ENCODE measurements around the genes TSPAN3 and CHRNA3.

- PRO-cap: no peak
Measured at GRCh38 chr15:76339681-76340202, 3.2 kb downstream of the ISL2 start.

DNA sequence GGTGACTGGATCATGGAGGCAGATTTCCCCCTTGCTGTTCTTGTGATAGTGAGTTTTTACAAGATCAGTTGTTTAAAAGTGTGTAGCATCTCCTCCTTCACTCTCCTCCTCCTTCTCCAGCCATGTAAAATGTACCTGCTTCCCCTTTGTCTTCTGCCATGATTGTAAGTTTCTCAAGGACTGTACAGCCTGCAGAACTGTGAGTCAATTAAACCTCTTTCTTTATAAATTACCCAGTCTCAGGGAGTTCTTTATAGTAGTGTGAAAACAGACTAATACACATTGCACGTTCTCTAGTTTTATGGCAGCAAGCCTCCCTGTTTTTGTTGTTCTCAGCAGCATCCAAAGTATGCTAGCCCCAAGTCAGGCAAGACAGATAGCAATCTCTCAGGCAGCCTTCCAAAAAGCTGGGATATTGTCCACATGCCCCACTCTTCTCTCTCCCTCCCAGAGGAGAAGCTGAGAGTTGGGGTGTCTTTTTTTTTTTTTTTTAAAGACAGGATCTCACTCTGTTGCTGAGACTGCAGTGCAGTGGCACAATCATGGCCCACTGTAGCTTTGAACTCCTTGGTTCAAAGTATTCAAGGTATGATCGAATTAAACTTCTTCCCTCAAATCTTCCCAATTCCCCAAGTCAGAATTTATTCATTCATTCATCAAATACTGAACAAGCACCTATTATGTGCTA, 130.5 kb downstream of the ISL2 start:
- PRO-cap: no peak

DNA sequence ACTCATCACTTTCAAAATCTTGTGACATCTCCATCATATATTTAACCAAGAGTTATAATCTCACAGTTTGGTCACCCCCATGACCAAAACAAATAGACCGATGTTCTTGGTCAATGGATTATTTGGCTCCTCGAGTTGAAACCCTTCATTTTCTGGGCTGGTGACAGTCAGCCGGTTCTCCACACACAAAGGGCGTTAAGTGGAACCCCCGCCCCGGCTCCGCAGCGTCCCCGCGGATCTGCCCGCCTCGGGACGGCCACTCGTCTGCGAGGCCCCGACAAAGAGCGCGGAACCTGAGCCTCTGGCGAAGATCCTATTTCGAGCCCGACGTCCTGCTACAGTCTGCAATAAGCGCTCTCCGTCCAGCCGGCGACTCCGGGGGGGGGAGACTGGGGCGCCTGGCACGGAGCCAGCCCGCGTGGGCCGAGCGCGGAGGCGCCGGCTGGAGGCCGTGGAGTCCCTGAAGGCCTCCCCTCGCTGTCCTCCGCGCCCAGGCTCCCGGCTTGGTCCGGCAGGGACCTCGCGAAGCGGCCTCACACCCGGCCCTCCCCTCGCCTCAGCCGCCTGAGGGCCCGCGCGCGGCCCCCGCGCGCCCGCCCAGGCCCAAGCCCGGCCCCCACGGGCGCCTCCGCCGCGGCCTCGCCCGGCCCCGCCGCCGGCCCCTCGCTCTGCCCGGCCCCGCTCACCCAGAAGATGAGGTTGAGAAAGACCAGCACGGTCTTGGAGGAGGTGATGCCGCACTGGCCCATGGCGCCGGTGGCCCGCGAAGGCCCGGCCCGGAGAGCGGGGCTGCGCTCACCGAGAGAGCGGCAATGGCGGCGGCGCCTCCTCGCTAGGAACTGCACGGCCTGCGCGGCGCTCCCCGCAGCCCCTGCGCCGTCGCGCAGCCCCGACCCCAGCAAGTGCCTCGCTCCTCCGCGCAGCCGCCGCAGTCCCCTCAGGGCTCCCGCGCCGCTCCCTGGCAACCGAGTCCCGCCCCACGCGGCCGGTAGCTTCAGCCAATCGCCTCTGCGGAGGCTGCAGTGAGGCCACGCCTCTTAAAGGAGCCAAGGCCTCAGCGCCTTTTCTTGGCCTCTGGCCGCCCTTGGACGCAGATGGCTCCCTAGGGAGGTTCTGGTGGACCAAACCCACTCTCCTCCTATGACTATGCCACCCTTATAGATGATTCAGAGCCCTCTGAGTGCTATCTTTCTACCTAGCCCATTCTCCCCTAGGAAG, at the start of gene TSPAN3:
Gene TSPAN3 (minus strand): TSS at position 904 of the 1,218 bp plus-strand sequence.
- PRO-cap: bidirectional peak, plus-strand start at position 421 of the sequence, minus-strand start at position 339 of the sequence; unidirectional peak, minus-strand start at position 558 of the sequence; unidirectional peak, minus-strand start at position 670 of the sequence; unidirectional peak, minus-strand start at position 841 of the sequence; unidirectional peak, minus-strand start at position 903 of the sequence

DNA sequence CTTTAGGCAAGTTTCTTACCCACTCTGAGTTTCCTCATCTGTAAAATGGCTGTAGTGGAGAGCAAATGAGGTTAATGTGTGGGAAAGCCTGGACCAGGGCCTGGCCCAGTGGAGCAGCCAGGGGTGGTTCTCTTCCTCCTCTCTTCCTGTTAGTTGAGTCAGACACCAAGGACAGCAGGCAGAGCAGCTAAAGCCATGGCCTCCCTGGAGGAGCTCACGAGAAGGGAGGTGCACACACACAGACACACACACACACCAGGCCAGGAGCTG, 33.2 kb upstream of the TSPAN3 start:
- PRO-cap: no peak

DNA sequence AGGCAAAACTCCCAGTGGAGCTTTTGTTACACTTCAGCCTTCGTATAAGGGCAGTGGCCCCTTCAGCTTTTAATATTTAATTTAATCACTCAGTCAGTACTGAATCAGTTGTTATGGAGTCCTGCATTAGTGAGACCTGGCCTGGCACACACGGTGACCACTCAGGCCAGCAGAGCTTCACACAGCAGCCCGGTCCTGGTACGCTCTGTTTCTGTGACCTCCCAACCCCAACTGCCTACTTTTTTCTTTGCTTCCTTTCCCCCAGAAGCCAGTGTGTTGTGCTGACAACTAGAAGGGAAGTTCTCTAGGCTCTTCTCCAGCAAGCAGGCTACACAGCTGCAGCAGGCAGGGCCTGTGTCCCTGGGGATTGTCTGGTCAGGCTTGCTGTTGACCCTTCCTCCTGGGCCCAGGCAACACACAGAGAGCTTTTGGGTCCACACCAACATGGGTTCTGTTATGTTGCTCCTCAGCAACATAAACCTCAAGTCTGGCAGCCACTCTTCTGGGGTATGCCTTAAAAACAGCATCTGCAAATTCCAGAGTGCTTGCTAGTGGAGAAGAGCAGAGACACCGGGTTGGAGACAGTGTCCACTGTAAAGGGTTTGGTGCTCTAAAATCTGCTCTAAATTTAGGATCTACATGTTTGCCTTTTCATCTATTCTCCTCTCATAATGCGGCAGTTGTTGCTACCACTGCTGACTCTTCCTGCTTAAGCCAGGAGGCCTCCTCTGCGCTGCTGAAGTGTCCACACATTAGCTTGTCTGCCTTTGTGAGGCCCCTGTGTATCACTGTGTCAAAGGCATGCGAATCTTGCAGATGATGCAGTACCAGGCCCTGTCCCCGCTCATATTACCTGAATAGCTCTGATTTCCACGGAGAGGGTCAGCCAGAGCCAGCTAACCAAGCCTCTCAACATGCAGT, 36.3 kb upstream of the TSPAN3 start:
- PRO-cap: no peak

- PRO-cap: no peak
Measured at GRCh38 chr15:77160596-77161009, 89.7 kb upstream of the TSPAN3 start.

DNA sequence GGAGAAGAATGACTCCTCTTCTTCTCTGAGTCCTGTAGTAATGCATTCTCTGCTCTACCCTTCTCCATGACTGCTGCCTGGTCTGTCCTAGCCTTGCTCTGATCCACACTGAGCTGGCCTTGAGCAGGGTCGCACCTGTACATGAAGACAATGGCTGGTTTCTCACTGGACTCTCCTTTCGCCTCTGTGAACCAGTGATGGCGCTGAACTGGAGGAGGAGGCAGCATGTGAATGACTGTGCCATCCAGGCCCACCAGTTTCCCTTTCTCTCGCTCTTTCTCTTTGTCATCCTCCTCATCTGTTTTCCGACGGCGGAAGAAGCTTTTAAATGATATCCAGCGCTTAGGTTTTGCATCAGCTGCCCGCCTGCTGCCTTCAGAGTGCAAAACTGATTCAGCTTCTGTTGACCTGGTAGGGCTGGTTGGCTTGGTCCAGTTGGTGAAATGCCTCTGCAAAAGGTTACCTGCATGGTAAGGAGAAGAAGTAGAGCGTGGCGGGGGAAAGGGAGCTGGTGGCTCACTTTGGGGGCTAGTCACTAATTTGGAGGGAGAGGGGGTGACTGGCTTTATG, 108.0 kb upstream of the TSPAN3 start:
- PRO-cap: no peak

DNA sequence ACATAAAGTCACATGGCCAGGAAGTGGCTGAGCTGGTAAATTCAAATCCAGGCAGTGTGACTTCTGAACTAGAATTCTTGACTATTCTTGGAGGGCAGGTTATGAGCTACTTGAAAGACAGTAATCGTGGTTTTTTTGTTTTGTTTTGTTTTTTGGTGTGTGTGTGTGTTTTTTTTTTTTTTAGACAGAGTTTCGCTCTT, 10.1 kb downstream of the PEAK1 start:
- PRO-cap: no peak

DNA sequence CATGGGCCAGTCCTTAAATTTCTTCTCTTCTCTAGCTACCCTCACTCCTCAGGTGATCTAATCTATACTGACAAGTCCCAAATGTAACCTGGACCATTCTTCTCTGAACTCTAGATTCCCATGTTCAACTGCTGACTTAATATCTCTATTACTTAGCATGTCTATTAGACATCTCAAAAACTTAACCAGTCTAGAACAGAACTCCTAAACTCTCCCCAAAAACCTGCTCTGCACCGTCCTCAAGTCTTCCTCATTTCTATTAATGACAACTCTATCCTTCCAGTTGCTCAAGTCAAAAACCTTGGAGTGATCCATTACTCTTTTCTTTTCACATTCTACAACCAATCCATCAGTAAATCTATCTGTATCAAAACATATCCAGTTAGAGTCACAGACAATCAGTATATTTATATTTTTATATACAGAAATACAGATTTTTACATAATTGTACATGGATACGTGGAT, 7.7 kb downstream of the PEAK1 start:
- PRO-cap: no peak

DNA sequence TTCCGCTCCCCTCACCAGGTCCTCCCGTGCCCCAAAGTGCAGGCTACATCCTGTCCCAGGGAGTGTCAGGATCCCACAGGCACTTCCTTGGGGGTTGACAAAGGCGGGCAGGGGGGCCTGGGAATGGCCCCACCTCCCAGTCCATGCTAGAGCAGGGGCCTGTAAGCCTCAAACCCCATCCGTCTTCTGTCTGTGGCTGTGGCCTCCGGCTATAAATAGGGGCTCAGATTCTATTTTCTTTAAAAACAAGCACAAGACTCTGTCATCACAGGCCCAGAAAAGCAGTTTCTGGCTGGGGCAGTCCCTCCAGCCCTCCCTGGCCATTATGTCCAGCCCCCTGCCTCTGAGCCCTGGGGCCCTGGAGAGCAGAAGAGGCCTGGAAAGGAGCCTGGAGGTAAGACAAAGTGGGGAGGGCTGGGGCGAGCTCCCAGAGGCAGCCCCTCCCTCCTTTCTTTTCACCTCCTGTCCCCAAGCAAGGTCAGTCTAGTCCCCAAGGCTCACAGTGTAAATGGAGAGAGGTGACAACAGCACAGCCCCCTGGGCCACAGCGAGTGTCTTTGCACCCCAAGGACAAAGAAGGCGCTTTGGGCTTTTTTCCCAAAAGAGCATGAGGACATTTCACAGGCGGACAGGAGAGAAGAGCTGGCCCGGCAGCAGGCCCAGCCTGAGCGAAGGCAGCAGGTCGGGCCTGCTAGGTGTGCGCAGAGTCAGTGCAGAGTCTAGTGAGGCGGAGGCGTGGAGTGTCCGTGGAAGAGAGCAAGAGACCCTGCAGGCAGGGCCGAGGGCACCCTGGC, 188.4 kb downstream of the TBC1D2B start:
- PRO-cap: no peak

DNA sequence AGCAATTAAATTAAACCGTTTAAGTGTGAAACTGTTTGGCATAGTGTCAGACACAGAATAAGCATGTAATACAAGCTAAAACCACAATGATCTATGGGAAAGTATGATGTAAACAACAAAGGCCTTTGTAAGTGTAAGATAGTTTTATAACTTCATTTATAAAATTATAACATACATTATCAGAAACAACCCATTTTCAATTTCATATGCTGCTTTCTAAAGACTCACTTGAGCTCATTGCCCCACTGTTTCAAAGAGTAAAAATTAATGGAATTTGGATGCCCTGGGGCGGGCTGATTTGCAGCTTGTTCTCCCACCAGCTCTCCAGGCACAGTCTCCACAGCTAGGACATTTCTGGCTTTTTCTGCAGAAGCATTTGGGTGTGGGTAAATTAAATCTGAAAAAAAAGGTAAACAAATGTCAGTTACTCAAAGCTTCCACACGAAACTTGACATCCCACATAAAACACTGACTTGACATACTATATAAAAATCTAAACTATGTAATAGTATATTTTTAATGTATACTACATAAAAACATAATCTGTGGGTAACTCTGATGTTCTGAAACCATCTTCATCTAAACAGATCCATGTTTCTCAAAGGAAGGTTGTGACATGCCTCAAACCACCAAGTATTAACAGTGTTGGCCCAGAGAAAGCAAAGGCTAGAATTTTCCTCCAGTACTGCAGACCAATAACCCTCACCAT, 32.7 kb downstream of the TBC1D2B start:
- PRO-cap: no peak

GRCh38 chr15:78056231-78056691, 21.2 kb downstream of the TBC1D2B start:
- PRO-cap: no peak

DNA sequence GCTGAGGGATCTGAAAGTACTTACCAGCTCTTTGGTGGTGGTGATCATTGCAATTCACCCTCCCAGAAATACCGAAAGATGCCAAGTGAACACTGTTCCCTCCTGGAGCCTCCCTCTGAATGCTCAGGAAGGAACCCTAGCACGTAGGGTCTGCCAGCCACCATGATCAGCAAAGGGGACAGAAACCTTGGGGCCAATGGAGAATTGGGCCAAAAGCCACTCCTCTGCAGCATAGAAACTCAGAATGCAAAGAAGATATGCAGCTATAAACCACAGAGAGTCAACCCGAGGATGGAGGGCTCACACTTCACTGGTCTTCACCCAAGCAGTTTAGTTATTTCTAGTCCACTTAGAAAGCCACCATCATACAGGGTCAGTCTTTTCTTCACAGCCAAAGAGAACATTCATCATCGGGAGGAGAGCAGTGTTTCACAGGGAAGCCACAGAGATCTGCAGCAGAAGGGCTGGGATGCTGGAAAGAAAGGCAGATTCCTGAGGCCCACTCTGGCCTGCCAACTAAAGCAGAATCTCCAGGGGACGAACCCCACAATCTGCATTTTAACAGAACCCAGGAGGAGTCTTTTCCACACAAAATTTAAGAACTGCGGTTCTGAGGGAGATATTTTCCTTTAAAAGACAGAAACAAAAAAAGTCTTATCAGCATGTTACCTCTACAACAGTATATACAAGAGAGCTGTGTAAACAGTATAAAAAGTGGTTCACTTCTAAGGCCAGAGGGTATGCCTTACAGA, 11.3 kb downstream of the TBC1D2B start:
- PRO-cap: no peak

DNA sequence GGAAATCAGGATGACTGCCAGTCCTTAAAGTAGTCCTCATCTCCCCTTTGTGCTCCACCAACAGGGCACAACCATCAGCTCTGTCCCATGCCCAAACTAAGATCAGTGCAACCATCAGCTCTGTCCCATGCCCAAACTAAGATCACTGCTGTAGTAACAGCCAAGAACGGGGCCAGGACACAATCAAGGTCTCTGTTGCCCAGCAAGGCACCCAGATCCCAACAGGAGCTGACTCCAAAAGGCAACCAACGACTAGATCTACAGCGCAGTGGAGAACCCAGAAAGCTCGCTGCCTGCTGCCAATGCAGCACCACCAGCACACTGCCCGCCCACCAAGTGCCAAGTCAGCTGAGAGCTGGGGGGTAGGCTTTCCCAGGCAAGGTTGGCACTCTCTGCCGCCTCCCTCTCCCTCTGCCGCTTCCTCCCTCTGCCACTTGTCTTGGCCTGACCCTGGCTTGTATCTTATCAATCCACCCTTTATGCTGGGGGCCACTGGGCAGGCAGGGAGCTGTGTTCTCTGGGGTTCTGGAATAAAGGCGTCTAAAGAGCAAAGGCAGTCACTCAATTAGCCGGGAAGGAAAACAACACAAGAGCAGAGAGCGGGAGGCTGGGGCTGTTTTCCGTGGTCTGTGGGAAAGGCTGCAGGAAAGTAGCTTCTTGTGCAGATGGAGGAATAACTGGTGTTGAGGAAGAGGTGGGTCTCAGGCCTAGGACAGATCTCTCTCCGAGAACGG, 31.1 kb downstream of the ACSBG1 start:
- PRO-cap: no peak

GRCh38 chr15:78204850-78205531, 29.4 kb downstream of the ACSBG1 start:
- PRO-cap: no peak

GRCh38 chr15:78212643-78213287, 21.6 kb downstream of the ACSBG1 start:
- PRO-cap: bidirectional peak, plus-strand start at chr15:78212870, minus-strand start at chr15:78212739

GRCh38 chr15:78268551-78269308, 4.4 kb downstream of the DNAJA4 start:
- PRO-cap: no peak

DNA sequence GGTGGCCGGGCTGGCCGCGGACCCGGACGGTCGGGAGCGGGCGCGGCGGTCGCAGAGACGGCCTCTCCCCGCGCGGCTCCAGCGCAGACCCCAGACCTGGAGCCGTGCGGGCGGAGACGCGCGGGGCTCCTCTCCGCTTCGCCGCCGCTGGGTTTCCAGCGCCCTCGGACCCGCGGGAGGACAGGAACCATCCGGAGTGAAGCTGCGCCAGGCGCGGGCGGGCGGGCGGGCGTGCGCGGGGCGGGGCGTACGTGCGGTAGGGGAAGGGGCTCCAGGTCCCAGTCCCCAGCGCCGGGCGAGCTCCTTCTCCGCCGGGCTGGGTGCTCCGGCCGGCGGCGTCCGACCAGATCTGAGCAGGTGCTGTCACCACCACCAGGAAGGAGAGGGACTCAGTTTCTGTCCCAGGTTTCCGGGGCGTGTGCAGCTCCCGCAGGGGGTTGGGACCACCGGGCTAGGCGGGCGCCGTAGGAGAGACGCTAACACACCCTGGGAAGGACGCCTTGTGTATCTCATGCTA, at the start of gene CHRNA3:
Gene CHRNA3 (minus strand): TSS at position 198 of the 517 bp plus-strand sequence.
- PRO-cap: no peak

DNA sequence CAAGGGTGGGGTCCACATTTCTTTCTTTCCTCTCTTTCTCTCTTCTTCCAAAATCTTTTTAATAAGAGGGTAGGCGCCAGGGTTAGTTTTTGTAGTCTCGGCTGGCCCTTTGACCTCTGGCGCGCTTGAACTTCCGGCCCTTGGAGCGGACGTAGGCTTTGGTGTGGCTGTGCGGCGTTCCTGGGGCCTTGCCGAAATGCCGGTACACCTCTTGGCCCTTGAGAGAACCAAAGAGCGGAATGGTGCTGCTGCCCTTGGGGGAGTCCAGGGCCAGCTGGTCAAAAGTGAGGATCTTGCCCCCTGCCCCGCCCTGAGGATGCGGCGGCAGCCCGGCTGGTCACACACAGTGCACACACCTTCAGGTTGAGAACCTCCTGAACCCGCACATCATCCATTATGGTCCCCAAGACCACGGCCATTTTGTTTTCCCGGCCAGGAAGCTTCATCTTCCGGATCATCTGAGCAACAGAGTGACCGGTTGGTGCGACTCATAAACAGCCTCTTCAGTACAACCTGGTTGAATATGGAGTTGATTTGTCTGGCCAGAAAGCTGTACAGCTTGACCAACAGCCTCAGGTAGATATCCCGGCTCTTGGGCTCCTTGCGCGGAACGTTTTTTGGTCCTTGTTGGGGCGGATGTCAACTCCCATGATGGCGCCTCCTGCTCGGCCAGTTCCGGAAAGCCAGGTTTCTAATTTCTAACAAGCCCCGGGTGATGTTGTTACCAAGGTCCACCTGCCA, 20.1 kb upstream of the CHRNB4 start:
- PRO-cap: no peak

DNA sequence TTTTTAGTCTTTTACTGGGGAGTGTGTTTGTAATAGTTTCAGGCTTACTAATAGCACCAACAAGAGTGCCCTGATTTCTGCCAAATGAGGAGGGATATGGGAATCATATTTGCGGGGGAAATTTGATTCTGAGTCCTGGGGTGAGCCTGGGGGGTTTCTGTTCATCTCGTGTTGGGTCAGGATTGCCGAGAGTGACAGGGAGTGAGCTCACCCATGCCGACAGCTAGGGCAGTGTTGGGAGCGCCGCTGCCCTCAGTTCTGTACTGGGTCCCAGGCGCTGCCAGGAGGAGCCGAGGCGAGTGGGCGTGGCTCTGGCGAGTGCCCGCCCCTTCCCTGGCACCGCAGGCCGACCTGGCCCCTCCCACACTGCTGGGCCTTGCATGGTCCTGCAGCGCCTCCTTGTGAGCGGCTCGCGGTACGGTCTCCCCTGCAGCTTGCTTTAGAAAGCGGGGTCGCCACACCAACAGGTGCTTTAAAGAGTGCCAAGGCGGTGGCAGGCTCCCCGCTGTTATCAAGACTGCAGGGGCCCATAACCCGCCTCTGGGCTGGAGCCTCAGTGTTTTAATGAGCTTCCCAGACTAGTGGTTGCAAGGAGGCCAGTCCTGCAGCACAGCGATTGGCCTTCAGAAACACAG, 60.3 kb downstream of the ADAMTS7 start:
- PRO-cap: no peak

Measured in gallbladder (tissue), 1 donor.